Psoas muscle (tissue), 2 donors: Measurements from ENCODE around the genes NFYA and NCR2.

DNA sequence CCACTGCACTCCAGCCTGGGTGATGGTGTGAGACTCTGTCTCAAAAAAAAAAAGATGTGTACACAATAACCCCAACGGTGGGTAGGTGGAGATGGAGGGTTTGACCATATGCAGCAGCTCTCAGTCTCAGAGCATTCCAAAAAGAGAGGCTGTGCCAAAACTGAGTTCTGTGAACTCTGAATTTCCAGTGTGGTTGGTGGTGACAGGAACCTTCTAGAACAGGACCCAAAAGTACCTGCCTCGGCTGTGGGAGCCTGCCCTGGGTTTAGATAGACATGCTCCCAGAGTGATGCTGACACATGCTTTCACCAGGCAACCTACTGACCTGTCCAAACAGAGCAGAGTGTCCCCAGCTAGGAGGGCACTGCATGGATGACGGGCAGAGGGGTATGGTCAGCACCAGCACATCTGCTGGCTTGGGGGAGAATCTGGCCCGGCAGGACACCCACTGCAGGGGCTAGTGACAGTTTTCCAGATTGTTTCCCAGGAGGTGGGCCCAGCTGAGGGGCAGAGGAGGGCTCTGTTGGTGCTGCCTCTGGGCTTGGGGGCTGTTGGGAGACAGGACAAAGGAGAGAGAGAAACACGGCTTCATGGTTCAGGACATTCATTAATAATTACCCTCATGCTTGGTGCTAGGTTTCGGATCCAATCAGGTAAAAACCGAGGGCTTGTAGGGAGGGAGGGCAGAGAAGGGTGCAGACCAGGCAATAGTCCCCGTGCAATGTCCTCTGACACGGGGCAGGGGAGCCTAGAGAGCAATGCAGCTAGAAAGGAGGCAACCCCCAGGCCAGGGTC lies 15.1 kb downstream of the KCNK5 start:
- PRO-cap, 2 experiments: no peak in any of the 2 experiments

DNA sequence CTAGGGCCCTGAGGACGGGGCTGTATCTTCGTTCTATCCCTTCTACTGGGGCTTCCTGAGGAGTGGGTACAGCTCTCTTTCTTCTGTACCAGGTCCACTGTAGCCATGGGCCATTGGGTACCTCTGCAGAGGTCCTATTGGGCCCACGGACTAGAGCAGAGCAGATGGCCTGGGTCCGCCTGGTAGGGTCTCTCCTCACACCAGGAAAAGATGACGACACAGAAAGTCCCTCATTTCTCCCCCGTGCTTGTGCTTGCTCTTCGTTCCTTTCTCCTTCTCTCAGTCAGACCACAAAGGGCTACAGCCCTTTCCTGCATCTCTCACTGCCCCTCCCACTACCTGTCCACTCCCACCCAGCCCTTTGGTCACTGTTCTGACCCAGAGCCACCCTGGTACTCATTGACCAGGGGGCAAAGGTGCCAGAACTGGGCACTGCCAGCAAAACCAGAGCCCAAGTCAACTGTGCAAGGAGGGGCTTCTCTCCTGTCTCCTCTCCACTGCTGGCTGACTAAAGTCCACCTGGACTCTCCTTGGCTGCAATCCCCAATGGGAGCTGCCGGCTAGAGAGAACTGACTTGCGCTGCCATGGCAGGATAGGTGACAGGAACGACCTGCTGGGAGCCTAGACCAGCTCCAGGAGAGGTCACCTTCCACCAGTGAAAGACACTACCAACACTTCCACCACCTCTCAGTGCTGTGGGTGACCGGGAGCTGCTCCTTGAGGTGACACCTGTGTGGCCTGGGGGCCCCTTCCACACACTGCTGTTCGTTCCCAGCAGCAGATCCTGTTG lies 32.9 kb downstream of the KCNK17 start:
- PRO-cap, 2 experiments: no peak in any of the 2 experiments

GRCh38 chr6:39794138-39794723 lies 2.1 kb downstream of the DAAM2 start:
- PRO-cap, 2 experiments: no peak in any of the 2 experiments

DNA sequence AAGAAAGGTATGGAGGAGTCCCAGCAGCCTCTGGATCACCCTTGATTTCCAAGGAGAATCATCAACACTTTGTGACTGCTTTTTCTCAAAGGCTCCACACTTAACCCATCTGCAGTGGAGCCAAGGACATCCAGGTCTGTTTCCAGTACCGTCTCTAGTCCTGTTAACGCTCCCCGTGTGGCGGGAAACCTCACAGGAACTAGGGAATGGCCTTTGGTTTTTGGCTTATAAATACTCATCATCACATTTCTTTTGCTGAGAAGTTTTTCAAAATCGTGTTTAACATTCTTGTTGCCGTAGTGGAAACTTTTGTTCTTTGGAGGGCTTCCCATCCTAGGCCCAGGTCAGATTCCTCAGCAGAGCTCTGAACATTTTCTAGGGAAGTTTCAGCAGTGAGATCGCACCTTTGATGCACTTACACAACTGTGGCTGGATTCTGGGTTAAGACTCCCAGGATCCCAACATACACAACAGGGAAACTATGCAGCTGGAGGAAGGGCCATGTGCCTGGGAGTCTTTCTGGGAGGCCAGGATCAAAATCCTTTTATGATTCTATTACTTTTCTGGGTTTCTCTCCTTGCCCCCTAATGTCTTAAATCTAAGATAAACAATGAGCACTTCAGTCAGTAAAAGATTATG lies 24.6 kb downstream of the DAAM2 start:
- PRO-cap, 2 experiments: no peak in any of the 2 experiments

DNA sequence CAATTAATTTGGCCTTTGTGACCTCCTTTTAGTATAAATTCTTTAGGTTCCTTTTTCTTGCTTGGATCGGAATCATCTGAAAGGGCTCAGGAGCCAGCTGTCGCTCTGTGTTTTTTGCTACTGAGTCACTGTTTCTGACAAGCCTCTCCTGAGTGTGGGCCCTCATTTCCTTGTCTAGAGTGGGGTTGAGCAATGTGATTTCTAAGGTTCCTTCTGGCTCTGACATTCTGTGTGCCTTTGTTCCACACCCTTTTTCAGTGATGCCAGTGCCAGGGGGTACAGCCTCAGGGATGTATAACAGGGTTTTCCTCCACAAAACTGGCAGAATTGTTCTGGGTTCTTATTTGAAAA lies 26.5 kb downstream of the DAAM2 start:
- PRO-cap, 2 experiments: no peak in any of the 2 experiments

- PRO-cap, 2 experiments: peak in 1 of 2 experiments; most common plus-strand start chr6:39819967 (in 1); most common minus-strand start chr6:39819808 (in 1)
Observed at GRCh38 chr6:39819740-39820303, 27.6 kb downstream of the DAAM2 start.

DNA sequence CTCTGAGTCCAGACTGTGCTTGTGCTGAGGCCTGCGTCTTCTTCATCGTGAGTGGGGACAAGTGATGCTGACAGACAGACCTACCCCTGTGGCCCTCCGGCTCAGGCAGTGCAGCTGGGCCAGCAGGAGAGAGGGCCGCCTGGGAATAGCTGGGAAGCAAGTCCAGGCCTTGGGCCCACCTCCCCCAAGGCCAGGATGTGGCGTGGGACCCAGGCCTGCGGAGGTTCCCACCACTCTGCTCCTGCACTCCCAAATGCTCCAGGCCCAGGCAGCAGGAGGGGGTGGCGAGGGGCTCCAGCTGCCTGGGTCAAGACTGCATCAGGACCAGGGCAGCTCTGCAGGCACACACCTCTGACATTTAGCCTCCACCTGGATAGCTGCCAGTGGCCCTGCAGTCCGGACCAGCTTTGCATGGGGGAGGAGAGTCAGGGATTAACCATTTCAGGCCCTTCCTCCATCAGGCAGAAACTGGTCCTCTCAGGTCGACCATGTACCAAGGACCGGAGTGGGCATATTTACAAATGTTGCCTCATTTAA lies 38.3 kb downstream of the DAAM2 start:
- PRO-cap, 2 experiments: peak in 1 of 2 experiments; most common minus-strand start position 53 of the sequence (in 1)

DNA sequence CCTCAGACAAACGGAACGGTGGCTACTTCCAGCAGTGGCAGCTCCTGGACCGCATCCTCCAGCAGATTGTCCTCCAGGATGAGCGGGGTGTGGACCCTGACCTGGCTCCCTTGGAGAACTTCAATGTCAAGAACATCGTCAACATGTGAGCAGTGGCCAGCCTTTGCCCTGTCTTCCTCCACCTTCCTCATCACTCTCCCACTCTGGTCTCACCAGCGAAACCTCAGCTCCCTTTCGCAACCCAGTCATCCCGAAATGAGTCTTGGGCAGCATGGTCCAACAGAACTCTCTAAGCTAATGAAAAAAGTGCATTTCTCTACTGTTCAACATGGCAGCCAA lies 59.0 kb downstream of the MOCS1 start:
- PRO-cap, 2 experiments: no peak in any of the 2 experiments

- PRO-cap, 2 experiments: no peak in any of the 2 experiments
Observed at GRCh38 chr6:40779378-40779612, 192.1 kb upstream of the LRFN2 start.

- PRO-cap, 2 experiments: no peak in any of the 2 experiments
Observed at GRCh38 chr6:41028305-41029119, 10.5 kb downstream of the UNC5CL start.

- PRO-cap, 2 experiments: no peak in any of the 2 experiments
Observed at GRCh38 chr6:41051771-41052400, 1.1 kb upstream of the APOBEC2 start.

GRCh38 chr6:41072708-41073577 lies at the start of gene NFYA:
NFYA (plus strand) TSS chr6:41072974.
- PRO-cap, 2 experiments: peak in 2 of 2 experiments; most common plus-strand start chr6:41073225 (in 2); most common minus-strand start chr6:41072811 (in 2)

DNA sequence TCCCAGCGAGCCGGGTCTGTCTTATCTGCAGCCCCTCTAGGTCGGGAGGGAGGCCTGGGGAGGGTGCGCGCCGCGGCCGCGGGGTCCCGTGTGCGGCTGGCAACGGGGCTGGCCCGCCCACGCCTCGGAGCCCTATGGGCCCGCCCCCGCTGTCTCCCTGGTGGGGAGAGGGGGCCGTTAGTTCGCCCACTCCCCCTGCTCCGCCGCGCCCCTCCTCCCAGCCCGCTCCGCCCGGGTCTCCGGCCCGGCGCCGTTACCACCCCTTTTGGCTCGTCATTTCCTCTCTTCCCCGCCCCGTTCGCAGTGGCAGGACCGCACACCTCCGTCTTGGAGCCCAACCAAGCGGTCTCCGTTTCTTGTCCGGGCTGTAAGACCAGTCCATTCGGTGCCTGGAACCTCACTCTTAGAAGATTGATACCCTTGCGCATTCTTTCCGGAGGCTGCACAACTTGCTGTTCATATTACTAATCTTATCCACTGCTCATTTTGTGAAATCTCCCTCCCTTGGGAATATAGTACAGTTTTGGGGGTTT lies 870 bp downstream of the NFYA start:
- PRO-cap, 2 experiments: peak in 2 of 2 experiments; most common plus-strand start position 303 of the sequence (in 1); most common minus-strand start position 255 of the sequence (in 2)

GRCh38 chr6:41101615-41102620 lies 29.1 kb downstream of the NFYA start:
- PRO-cap, 2 experiments: no peak in any of the 2 experiments

GRCh38 chr6:41335519-41335721 lies at the start of gene NCR2:
NCR2 (plus strand) TSS chr6:41335608.
- PRO-cap, 2 experiments: no peak in any of the 2 experiments

DNA sequence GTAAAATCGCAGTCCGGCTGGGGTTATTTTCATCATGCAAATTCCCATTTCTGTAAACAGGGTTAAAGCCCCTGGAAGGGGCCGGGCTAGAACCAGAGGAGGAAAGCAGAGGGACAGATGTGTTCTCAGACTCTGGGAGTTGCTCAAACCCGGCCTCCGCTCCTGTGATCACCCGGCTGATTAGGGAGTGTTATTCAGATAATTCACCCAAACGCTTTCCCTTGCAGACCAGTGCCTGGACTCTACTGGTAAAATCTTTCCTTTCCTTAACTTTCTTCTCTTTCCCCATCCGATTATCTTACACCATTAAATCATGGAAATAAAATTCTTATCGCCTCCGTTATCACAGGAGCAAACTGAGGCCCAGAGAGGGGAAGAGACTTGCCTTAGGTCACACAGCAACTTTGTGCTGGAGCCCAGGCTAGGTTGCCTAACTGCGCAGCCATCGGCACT lies 93.3 kb downstream of the NCR2 start:
- PRO-cap, 2 experiments: no peak in any of the 2 experiments

DNA sequence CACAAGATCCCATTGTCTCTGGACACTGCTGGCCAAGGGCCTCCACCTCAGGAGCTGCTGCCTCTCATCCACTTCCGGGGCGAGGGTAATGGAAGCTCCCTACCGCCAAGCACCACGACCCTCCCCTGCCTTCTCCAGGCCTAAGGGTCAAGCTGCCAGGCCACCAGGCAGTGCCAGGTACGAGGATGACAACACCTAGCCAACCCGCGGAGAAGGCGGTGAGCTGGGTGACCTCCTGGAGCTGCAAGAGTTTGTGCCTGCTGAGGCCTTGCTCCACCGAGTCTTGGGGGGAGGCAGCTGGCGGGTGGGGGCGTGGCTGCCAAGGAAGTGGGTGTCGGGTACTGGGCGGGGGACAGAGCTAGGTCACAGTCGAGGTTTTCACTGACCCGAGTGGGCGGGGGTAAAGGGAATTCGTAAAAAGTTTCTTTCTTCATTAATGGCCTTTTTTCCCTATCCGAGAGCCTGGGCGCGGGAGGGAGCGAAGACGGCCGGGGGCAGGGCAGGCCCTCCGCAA lies 43.3 kb upstream of the FOXP4 start:
- PRO-cap, 2 experiments: no peak in any of the 2 experiments

- PRO-cap, 2 experiments: no peak in any of the 2 experiments
Observed at GRCh38 chr6:41519175-41520637, 26.5 kb upstream of the FOXP4 start.

DNA sequence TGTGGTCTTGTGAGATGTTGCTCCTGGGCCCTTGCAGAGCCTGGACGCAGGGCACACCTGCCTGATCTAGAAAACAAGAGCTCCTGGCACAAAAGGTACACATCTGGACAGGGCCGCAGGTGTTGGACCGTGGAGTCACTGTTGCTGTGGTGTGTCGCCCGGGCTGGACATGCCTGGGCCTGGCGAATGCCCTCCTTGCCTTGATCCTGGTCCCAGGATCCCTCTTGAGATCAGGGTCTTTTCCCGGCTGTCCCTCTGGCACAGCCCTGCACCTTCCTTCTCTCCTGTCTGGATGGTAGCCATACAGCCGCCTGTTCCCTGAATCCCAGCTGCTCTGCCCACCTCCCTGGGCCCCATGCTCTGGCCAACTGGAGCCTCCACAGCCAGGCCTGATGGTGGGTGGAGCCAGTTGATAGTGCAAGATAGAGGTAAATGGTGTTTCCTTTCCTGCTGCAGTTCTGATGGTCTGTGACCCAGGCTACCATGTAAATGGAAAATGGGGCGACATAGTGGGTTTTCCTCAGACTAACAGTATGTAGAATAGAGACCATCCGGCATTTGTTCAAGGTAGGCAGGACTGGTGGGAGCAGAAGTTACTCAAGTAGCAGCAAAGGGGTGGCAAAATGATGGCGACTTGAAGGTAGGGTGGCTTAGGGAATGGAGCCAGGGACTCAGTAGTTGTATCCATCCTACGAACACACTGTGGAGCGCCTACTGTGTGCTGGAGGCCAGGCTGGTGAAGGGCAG lies 5.1 kb downstream of the FOXP4 start:
- PRO-cap, 2 experiments: no peak in any of the 2 experiments

DNA sequence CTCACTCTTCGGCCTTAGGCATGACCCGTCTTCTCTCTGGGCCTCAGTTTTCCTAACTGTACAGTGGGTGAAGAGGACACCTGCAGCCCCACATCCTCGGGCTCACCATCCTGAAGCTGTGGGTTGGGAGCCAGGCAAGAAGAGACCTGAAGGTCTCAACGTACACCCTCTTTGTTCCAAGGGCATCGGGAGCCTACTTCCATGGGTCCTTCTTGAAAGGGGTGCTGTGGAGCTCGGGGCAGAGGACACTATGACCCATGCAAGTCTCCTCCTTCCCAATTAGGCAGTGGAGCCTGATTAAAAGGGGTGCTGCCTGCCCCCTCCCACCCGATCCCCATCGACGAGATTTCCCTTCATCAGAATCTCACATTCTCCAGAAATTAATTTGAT lies 6.7 kb downstream of the FOXP4 start:
- PRO-cap, 2 experiments: no peak in any of the 2 experiments